Esophagus muscularis mucosa (tissue), 4 donors: ENCODE data around the gene PLA2G1B.

DNA sequence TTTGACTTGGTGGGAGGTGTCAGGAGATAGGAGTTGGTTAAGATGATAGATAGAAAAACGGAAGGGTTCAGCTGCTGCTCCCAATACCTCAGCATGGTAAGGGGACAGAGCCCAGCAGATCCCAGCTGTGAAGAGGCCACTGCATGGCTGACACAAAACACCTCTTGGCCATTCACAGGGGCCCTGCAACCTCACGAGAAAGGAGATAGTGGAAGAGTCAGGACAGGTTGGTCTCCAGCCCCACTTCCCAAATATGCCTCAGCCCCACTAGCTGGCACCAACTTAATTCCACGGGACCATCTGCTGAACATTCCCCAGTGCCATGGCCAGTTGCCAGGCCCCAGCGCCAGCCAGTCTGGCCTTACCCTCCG, 21.3 kb upstream of the HSPB8 start:
- PRO-cap, result no peak
- RAMPAGE, long total RNA, 4 experiments, result no peak in any of the 4 experiments

GRCh38 chr12:119183901-119185052, 5.5 kb downstream of the HSPB8 start:
- PRO-cap, result bidirectional peak, plus-strand start at chr12:119184544, minus-strand start at chr12:119184470
- RAMPAGE, long total RNA, 4 experiments, result no peak in any of the 4 experiments

DNA sequence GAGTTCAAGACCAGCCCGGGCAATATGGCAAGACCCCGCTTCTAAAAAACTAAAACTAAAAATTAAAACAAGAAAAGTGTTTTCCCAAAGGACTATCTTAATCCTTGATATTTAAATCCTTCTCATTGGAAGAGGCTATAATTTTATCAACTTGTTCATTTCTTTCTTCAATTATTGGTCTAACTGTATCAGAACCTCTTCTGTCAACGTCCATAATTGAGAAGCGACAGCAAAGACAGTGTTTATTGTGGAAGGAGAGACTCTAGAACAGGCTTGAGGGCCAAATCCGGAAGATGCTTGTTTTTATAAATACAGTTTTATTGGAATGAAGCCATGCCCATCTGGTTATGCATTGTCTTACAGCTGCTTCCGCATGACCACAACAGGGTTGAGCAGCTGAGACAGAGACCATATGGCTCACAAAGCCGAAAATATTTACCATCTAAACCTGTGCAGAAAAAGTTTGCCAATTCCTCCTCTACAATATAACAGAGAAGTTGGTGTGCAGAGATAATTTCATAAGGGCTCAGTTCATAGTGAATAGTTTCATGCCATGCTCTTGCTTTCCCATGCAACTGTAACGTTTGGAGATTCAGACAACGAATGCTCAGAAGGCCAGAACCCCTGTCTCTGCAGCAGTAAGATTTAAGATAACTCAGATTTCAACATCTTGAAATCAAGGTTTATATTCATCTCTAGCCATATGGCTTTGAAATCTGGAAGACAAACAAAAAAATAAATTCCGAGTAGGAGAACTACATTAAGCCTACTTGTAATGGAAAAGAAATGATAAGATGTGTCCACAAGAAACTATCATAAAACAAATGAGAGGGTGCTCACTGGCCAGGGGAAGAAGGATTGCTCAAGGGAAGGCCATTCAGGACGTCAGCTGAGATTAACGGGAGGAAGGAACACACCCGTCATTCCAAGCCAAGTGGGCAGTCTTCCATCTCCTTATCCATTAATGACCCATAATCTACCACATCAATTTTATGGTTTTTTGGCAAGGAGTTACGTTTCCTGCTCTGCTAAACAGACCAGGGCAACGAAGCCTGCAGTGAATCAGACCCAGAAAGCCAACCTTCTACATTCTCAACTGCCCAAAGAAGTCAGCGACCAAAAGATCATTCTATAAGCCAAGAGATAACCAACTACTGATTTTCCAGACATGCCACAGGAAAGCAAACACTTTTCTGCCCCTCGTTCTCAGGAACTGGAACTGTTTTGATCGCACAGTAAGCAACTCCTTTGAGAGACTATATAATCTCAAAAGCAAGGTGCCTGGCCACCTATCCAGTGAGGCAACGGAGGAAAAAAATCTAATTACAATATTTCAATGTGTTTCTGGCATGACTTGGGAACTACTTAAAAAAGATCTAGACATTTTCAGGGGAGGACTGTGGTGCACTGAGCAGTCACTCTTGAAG, 24.8 kb downstream of the PRKAB1 start:
- PRO-cap, result no peak
- RAMPAGE, long total RNA, 4 experiments, result no peak in any of the 4 experiments

DNA sequence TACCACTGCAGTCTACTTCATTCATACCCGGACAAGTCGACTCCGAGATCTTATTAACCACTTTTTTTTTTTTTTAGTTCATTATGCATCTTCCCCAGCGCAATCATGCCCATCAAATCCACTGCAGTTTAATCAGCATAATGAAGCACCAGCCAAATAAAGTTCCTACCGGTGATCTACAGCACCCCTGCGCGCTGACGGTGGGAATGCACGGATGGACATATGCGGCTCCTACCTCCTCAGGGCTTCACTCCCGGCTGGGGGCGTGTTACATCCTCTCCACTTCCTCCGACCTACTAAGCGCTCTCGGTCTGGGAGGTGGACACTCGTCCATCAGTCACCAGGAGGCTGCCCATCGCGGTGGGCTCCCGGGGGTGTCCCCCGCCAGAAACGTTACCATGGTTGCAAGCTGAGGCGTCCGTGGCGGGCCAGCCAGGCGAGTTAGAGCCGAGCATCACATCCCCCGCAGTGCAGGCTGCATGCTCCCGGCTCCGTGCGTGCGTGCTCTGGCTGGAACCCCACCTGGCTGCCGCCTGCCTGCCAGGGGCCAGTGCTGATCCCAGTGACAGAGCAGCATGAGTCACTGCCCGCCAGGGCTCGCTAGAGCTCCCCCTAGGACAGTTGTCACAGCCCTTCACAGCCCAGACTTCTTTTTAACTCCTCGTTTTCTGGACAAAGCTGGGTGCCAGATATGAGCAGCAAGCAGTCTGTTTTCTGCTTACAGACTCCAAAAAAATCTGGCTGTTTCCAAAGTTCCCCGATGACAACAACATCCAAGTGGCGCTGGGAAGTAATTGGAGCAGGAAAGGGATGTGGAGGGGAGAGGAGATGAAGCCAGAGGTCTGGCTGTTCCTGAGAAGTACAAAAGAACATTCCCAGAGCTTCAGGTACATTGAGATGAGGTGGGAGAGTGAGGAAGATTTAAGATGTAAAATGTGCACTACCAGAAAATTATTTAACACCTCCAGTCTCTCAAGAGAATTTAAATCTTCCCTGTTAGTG, 72.9 kb downstream of the CIT start:
- PRO-cap, result unidirectional peak, minus-strand start at position 530 of the sequence
- RAMPAGE, long total RNA, 4 experiments, result start-site peak on the minus strand in 2 of 4 experiments, centred at positions 538 to 545 of the sequence, 13 to 29 reads per replicate

GRCh38 chr12:119868816-119869434, 8.2 kb downstream of the CIT start:
- PRO-cap, result no peak
- RAMPAGE, long total RNA, 4 experiments, result no peak in any of the 4 experiments

DNA sequence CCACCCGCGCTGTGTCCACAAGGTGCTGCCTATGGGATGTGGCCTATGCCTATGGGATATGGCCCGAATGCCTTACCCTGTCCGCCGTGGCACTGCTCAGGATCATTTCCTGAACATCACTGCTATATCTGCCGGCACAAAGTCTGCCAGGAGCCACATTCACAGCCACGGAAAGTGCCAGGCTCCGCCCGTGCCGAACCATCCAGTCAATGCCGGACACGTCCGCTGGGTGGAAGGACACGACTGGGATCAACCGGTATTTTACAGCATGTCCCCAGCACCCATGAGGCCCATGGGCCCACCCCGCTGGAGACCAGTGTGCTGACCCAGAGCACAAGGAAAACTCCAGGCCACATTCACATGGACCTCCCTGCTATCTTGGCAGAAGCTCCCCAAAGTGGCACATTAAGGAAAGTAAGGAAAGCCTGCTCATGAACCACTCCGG, 14.6 kb upstream of the RAB35 start:
- PRO-cap, result no peak
- RAMPAGE, long total RNA, 4 experiments, result no peak in any of the 4 experiments

- PRO-cap, result no peak
- RAMPAGE, long total RNA, 4 experiments, result no peak in any of the 4 experiments
These were observed 1.1 kb upstream of the GCN1 start for GRCh38 chr12:120195641-120195929.

DNA sequence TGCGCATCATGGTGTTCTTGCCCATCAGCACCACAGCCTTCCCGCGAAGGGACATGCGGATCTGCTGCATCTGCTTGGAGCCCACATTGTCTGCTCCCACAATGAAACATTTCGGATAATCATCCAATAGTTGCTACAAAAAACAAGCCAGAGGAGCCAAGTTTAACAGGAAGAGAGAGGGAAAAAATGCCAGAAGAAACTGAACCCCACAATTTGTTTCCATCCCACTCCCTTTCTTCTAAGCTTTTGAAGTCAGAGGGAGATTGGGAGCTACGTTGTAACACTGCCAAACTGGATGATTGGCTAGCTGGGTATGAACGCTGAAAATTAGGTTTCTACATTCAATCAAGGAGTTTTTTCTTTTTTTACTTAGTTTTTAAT, 1.6 kb downstream of the RPLP0 start:
- PRO-cap, result no peak
- RAMPAGE, long total RNA, 4 experiments, result no peak in any of the 4 experiments

DNA sequence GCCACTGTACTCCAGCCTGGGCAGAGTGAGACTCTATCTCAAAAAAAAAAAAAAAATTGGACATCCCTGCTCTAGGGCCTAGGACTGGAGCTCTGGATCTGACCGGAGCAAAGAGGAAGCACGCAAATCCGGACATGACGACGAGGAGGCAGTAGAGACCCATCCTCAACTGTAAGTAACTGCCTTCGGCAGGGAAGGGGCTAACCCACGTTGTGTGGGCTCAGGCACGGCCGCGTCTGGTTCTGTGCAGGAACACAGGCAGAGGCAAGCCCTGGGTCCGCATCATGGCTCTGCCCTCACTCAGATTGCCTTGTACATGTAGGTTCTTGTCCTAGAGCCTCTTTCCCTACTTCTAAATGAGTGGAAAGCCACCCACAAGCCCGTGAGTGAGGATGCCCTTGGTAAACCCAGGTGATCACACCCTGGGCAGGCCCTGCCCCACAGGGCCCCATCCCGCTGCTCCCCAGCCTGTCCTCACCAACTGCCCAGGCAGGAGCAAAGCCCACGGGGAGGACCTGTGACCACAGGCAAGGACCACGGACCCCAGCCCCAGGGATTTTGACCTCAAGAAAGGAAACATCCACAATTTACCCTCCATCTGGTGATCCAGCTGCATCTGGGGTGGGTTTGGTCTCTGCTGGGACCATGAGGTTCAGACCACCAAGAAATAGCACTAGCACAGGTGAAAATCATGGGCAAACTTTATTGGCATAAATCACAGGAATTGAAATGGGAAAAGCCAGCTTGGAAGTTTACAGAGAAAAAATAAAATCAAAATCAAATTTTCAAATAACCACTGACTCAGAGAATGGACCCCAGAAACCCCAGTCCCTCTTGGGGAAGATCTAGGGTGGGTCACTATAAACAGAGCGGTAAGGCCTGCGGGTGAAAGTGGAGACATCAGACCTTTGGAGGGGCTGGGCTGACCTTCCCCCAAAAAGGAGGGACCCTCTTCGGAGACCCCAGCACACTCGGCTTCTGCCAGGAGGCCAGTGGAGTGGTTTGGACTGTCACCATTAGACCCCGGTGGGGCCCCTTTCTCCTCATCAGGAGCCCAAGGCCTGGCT, 9.2 kb upstream of the RPLP0 start:
- PRO-cap, result no peak
- RAMPAGE, long total RNA, 4 experiments, result no peak in any of the 4 experiments

DNA sequence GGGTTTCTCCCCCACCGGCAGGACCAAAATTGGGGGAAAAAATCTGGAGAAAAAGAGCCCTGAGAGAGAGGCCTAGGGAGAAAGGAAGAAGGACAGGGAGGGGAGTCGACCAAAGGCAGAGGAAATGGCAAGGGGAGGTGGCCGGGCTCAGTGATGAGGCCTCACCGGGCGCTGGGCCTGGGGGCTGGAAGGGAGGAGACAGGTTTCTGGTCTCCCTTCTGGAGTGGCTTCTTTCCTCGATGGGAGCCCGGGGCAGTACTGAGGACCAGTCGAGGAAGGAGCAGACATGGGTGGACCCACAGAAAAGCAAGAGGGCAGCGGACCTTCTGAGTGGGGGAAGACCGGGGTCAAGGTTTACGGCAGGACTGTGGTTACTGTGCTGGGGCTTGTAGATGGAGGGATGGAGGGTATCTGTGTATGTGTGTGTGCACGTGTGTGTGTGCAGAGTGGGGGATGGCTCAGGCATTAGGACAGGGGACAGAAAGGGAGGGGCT, 14.9 kb upstream of the RPLP0 start:
- PRO-cap, result no peak
- RAMPAGE, long total RNA, 4 experiments, result no peak in any of the 4 experiments

DNA sequence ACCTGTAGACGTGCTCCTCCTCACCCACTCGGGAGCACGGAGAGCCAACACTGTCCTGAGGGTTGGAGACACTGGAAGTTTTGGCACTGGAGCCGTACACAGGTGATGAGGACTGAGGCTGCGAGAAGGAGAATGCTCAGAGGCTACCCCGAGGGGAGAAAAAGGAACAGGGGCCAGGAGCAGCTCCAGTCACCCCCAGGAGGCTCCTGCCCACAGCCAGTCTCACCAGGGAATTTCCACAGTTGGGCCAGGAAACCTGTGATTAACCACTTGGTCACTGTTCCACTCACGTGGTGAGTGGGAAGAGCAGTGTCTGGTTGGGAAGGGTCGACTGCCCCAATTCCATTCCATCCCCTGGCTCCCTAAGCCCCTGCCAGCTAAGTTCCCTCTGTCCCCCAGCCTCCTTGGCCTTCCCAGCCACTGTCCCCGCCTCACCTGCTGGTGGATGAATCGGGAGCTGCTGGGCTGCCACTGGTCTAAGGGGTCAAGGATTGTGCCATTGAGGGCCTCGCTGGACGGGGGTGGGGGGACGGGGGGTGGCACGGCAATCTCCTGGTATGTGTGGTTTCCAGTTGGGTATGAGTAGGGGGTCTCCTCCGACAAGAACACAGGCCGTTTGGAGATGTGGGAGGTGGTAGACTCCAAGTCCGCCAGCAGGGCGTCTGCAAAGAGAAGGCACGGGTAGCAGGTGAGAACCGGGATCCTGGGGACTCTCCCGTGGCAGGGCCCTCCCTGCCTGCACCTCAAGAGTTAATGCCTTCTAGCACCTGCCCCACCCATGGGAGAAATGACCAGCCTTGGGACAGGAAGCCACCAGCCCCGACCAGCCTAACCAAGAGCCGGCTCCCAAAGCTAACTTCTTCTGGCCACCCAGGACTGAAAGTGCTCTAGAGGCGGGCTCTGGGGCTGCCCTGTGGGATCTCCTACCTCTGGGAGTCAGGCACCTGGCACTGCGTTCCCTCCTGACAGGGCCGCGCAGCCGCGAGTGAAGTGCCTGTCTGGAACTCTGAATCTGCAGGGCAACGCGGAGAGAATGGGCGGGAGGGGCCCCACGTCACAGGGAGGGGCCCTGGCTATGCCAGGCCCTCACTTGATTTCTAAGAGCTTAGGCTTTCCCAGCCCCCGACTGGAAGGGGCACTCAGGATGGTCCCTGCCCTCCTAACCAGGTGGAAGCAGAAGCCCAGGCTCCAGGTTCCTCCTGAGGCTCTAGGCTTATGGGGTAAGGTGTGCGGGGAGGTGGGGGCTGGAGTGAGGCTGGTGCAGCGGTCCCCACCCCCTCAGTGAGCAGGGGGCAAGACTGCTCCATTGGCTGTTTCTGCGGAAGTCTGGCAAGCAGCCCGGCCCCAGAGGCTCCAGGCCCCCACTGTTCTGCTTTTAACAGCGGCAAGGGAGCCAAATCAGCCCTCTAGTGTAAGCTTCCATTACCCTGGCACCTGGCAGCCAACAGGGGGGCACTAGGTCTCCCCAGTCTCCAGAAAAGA, 23.3 kb upstream of the RPLP0 start:
- PRO-cap, result bidirectional peak, plus-strand start at position 1,108 of the sequence, minus-strand start at position 987 of the sequence
- RAMPAGE, long total RNA, 4 experiments, result no peak in any of the 4 experiments

- PRO-cap, result bidirectional peak, plus-strand start at chr12:120257419, minus-strand start at chr12:120257261
- RAMPAGE, long total RNA, 4 experiments, result no peak in any of the 4 experiments
These were observed 8.5 kb downstream of the PXN start for GRCh38 chr12:120256934-120257606.

DNA sequence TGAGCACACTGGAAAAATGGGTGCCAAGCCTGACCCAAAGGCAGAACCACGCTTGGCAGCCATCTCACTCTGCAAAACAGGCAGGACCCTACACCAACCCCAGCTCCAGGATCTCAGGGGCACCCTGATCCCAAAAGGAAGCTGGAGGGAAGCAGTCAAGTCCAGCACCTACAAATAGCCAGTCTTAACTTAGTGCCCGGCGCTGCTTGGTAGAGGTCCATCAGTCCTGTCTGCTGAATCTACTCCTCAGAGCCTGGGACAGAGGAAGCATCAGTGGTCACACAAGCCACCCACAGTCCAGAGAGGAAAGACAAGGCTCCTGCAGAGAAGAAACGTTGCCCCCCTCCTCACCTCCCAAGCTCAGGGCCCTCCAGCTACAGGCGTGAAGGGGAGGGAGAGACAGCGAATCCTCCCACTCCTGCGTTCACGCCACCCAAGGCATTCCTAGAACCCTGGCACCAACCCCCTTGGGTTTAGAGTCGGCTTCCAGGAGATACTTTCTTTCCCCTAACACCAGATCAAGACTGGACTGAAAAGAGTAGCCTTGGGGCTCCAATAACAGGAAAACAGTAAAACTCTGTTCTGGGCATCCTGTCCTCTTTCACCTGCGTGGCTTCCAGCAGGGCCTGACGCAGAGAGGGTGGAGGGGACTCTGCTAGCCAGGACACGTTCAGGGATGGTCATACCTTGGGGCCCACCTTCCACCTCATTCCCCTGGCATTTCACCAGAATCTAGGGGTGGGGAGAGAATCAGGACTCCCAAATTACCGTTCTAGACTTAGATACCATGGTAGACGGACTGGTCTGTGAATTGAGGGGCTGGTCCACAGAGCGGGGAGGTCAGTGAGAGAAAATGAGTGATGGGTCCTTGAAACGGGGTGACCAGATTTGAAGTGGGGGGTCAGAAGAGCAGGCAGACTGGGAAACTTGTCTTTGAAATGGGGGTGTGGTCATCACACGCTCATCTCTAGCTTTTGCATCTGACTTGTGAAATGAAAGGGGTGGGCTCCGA, 1.2 kb downstream of the PXN start:
- PRO-cap, result unidirectional peak, plus-strand start at position 181 of the sequence; unidirectional peak, plus-strand start at position 458 of the sequence; bidirectional peak, plus-strand start at position 634 of the sequence, minus-strand start at position 631 of the sequence
- RAMPAGE, long total RNA, 4 experiments, result no peak in any of the 4 experiments

GRCh38 chr12:120308680-120308942, 6.5 kb downstream of the SIRT4 start:
- PRO-cap, result no peak
- RAMPAGE, long total RNA, 4 experiments, result no peak in any of the 4 experiments

GRCh38 chr12:120316811-120317105, 10.8 kb downstream of the PLA2G1B start:
- PRO-cap, result no peak
- RAMPAGE, long total RNA, 4 experiments, result no peak in any of the 4 experiments

- PRO-cap, result no peak
- RAMPAGE, long total RNA, 4 experiments, result no peak in any of the 4 experiments
These were observed at the start of gene PLA2G1B for GRCh38 chr12:120327476-120328147. Gene PLA2G1B (minus strand): TSS chr12:120327779.

DNA sequence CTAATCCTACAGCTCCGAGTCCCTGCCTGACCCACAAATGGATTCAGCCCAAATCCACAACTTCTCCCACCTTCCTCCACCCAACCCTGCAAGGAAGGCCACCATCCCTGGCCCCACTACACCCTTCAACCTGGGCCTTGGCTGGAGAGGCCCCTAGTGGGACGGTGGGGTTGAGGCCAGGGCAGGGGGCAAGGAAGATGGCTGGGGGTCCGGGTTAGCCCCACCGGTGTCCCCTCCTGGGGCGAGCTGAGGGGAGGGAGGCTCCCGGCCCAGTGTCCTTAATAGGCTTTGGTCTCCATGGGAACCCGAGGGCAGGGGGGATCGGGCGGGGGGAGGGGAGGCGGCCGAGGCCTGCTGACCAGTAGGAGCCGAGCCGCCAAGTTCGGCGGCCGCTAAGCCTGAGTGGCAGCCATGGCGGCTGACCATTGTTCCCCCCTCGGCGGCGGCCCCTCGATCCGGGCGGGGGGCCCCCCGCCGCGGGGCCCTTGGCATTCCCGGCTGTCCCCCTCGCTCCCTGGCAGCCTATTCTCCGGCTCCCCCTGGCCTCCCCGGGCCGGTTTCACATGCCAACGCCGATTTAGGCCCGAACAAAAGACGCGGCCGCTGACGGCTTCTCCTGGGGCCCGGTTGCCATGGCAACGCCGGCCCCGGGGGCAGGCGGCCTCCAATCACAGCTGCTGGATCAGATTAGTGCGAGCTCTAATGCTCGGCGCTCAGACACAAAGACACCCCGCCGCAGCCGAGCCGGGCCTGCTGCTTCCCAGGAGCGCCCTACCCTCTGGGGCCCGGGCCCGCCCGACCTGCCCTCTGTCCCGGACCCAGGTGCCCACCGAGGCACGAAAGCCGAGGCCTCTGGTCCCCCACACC, 7.5 kb downstream of the MSI1 start:
- PRO-cap, result unidirectional peak, plus-strand start at position 364 of the sequence; unidirectional peak, plus-strand start at position 690 of the sequence
- RAMPAGE, long total RNA, 4 experiments, result no peak in any of the 4 experiments

GRCh38 chr12:120367901-120368595, 916 bp downstream of the MSI1 start:
- PRO-cap, result no peak
- RAMPAGE, long total RNA, 4 experiments, result no peak in any of the 4 experiments

GRCh38 chr12:120445390-120446274, 552 bp downstream of the TRIAP1 start:
- PRO-cap, result no peak
- RAMPAGE, long total RNA, 4 experiments, result no peak in any of the 4 experiments

DNA sequence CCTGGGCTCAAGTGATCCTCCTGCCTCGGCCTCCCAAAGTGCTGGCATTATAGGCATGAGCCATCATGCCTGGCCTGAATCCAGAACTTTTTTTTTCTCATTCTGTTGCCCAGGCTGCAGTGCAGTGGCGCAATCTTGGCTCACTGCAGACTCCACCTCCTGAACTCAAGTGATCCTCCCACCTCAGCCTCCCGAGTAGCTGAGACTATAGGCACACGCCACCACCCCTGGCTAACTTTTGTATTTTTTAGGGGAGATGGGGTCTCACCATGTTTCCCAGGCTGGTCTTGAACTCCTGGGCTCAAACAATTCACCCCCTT, 6.3 kb downstream of the GATC start:
- PRO-cap, result no peak
- RAMPAGE, long total RNA, 4 experiments, result no peak in any of the 4 experiments